ENCODE data around the gene ANAPC10.

DNA sequence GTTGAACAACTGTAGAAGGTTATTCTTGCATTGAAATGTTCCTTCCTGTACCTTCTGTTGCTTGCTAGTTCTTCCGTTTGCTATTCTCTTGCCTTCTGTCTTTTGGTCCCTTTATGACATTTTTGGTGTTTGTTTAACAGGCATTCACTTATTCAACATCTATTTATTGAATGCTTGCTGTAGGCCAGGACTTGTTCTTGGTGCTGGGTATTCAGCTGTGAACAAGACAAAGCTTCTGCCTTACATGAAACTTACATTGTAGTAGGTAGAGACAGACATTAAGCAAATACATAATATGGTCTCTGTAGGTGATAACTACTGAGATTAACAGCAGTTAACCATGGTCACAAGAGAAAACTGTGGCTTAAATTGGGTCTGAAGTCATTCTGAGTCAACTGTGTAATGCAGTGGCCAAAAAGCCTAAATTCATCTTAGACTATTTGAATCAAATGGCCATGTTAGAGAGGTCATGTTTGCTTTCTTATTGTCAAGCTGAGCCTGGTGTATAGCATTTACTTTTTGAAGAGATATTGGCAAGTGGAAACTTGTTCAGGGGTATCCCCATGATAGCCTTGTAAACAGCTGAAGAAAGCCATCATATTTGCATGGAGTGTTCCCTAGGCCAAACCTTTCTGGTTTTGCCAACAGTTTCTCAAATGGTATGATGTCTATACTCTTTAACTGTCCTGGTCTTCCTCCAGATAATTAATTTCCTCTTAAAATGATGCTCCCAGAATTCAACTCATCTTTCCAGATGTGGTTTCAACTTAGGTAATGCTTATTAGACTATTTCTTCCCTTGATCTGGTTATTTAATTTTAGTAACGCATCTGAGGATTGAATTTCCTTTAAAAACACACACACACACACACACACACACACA is 35.8 kb downstream of the GAB1 start:
- PRO-cap, result no peak
- RAMPAGE, long total RNA, 4 experiments, result no peak in any of the 4 experiments

DNA sequence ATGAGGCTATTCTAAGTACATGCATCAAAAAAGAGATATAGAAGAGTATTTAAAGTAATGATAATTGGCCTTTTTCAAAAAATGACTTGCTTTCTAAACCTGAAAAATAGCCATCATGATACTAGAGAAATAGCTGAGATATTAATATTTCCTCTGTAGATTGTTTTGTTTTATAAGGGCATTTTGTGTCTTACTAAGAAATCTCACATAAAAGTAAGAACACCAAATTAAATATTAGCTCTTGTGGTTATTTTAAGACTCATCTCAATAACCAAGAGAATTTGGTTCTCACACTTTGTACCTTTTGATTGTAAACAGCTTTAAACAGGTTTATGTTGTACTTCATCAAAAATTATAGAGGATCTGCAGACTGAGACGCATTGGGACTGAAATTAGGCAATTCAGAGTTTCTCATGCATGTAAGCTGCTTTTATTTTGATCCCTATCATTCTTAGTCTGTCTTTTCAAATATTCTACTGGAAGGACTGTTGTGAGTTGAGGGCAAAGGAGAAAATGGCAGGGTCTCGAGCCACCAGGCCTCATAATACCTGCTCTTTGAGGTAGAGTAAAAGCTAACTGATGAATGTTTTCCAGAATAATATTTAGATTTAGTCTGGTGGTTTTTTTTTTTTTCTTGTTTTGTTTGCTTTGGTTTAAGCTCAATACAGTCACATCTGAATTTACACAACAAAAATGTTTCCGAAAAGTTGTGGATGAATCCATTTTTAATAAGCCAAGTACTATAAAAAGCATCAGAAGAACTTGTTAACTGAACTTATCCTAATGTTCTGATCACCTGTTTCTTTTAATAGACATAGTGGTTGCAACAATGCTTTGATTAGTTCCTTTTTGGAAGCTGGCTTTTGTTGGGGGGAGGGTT is 40.0 kb downstream of the GAB1 start:
- PRO-cap, result no peak
- RAMPAGE, long total RNA, 4 experiments, result no peak in any of the 4 experiments

GRCh38 chr4:143377476-143378258 is 41.0 kb downstream of the GAB1 start:
- PRO-cap, result no peak
- RAMPAGE, long total RNA, 4 experiments, result no peak in any of the 4 experiments

DNA sequence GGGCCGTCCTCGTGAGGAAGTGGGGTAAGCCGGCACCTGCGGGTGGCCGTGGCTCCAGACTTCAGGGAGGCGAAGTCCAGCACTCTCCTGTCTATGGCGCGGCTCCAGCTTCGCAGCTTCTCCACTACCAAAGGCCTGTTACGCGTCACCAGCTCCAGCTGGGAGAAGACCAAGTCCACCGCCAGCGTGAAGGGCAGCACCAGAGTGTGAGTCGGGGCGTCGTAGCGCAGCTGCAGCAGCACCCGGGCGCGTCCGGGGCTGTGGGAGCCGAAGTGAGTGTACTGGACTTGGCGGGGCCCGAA is 504 bp downstream of the FREM3 start:
- PRO-cap, result no peak
- RAMPAGE, long total RNA, 4 experiments, result no peak in any of the 4 experiments

- PRO-cap, result no peak
- RAMPAGE, long total RNA, 4 experiments, result start-site peak on the plus strand in 4 of 4 experiments, at chr4:145098285-145098337 at its widest, 67 to 1,950 reads per replicate; start-site peak on the minus strand in 3 of 4 experiments, at chr4:145098157-145098210 at its widest, 468 to 706 reads per replicate
Measured at GRCh38 chr4:145097559-145098413, at the start of gene ANAPC10. ANAPC10 (minus strand) TSS chr4:145098196.

- PRO-cap, result no peak
- RAMPAGE, long total RNA, 4 experiments, result no peak in any of the 4 experiments
Measured at GRCh38 chr4:145098414-145099241, 517 bp downstream of the ABCE1 start.

DNA sequence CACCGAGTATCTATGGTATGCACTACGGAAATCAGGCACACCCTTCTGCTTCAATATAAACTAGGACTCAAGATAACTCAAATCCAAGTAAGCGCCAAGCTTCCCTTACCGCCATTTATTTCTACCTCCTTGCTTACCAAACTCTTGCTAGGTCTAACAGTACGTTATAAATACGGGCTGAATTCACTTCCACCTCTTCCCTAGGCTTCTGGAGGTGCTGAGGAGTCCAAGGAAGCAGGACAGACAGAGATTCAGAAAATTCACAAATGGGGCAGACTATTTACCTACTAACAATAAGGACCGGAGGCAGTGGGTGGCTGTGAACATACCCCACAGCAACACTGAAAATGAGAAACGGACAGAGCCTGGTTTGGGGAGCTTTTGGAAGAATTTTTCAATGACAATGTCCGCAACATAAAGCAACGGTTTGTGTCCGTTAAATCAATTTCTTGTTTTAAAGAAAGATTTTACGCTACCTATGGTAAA is 2.1 kb downstream of the OTUD4 start:
- PRO-cap, result no peak
- RAMPAGE, long total RNA, 4 experiments, result no peak in any of the 4 experiments

DNA sequence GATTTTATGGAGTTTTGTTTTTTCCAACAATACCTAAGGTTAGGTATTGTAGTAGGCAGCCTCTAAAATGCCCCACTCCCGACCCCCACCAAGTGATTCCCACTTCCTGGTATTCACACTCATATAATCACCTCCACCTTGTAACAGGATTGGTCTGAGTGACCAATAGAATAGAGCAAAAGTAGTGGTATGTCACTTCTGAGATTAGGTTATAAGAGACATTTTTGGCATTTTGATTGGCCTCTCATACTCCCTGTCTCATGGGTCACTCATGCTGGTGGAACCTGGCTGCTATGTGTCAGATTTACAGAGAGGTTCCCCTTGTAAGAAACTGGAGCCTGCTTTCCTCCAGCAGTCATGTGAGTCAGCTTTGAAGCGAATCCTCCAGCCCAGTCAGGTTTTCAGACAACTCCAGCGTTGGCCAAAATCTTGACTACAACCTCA is 2.6 kb upstream of the OTUD4 start:
- PRO-cap, result no peak
- RAMPAGE, long total RNA, 4 experiments, result no peak in any of the 4 experiments

GRCh38 chr4:145532947-145533402 is 51.3 kb downstream of the SMAD1 start:
- PRO-cap, result no peak
- RAMPAGE, long total RNA, 4 experiments, result no peak in any of the 4 experiments

- PRO-cap, result no peak
- RAMPAGE, long total RNA, 4 experiments, result no peak in any of the 4 experiments
Measured at GRCh38 chr4:145679350-145679823, 559 bp upstream of the C4orf51 start.

DNA sequence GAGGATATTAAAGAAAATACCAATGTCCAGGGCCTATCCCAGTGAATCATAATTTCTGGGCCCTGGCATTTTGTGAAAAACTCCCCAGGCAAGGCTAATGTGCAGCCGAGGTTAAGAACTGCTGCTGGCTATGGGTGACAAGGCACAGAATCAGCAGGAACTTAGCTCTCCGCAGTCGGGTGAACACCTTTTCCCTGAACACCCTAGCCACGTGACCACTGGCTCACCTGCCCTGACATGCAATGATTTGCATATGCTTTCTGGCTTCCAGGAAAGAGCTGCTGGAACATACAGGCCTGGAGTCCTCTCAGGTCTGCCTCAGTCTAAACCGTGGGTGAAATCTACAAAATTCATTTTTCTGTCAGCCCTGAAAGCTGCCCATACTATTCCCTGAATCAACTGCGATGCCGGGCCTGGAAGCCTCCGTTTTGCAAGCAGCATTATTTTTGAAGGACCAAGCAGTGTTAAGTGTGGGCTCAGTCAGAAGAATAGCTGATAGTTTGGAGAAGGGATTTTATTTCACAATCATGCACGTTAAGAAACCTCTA is 56.6 kb downstream of the ZNF827 start:
- PRO-cap, result no peak
- RAMPAGE, long total RNA, 4 experiments, result no peak in any of the 4 experiments

GRCh38 chr4:145909703-145910326 is 28.8 kb downstream of the ZNF827 start:
- PRO-cap, result no peak
- RAMPAGE, long total RNA, 4 experiments, result no peak in any of the 4 experiments

DNA sequence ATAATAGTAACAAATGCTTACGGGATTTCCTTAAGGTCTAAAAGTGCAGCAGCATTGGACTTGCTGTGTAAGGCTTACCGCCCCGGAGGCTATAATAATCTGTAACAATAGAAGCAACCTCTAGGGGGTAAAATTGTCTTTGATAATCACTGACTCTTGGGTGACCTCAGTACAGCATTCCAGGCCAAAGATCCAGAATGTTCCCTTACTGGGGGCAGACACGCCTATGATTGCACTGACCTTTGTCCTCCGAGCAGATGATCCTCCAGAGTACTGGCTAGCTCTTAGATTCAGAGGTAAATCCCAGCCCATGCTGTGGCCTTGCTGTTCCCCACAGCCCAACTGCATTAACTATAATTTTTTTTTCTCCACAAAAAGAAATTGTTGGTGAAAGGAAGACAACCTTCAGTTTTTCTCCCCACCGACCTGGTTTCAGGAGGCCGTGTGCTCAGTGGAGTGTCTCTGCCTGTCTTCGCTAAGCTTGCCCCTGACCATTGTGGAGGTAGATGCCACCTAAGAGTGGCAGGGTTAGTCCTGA is 16.6 kb downstream of the LSM6 start:
- PRO-cap, result no peak
- RAMPAGE, long total RNA, 4 experiments, result no peak in any of the 4 experiments

DNA sequence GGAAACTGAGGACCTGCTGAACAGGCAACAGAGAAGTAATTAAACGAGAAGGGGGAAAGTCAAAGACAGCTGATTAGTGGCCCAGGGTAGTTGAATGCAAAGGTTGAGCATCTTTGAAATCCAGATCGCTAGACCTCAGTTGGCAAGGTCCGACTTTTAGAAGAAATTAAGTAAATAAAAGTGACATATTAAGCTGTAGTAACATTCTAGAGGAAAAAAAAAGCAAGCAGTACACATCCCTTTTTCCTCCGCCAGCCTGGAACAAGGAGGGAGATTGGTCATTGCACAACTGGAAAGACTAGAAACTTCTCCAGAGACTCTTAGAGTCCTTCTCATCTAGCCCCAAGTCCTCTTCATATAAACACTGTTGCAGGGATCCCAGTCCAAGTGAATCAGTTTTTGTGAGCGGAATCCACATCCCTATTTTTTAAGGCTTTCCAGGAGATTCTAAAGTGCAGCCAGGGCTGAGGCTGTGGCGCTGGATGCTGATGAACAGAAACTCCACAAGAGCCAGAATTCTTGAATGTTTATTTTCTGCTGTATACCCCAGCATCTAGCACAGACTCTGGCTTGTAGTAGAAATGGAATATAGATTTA is 23.7 kb downstream of the REELD1 start:
- PRO-cap, result no peak
- RAMPAGE, long total RNA, 4 experiments, result no peak in any of the 4 experiments

DNA sequence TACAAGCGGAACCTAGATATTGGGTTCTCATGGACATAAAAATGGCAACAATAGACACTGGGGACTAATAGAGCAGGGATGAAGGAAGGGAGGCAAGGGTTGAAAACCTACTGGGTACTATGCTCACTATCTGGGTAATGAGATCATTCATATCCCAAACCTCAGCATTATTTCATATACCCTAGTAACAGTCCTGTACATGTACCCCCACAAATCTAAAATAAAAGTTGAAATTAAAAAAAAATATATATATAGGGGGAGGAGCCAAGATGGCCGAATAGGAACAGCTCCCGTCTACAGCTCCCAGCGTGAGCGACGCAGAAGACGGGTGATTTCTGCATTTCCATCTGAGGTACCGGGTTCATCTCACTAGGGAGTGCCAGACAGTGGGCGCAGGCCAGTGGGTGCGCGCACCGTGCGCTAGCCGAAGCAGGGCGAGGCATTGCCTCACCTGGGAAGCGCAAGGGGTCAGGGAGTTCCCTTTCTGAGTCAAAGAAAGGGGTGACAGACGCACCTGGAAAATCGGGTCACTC is 135.5 kb downstream of the REELD1 start:
- PRO-cap, result no peak
- RAMPAGE, long total RNA, 4 experiments, result no peak in any of the 4 experiments

DNA sequence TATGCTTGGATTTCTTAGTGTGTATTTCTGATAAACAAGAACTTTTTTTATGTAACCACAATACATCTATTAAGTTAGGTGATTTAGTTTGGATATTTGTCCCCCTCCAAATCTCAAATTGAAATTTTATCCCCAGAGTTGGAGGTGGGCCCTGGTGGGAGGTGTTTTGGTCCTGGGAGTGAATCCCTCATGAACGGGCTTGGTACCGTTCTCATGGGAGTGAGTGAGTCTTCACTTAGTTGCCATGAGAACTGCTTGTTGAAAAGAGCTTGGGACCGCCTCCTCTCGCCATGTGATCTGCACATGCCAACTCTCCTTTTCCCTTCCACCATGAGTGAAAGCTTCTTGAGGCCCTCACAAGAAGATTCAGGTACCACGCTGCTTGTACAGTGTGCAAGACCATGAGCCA is 201.3 kb upstream of the TTC29 start:
- PRO-cap, result no peak
- RAMPAGE, long total RNA, 4 experiments, result no peak in any of the 4 experiments

DNA sequence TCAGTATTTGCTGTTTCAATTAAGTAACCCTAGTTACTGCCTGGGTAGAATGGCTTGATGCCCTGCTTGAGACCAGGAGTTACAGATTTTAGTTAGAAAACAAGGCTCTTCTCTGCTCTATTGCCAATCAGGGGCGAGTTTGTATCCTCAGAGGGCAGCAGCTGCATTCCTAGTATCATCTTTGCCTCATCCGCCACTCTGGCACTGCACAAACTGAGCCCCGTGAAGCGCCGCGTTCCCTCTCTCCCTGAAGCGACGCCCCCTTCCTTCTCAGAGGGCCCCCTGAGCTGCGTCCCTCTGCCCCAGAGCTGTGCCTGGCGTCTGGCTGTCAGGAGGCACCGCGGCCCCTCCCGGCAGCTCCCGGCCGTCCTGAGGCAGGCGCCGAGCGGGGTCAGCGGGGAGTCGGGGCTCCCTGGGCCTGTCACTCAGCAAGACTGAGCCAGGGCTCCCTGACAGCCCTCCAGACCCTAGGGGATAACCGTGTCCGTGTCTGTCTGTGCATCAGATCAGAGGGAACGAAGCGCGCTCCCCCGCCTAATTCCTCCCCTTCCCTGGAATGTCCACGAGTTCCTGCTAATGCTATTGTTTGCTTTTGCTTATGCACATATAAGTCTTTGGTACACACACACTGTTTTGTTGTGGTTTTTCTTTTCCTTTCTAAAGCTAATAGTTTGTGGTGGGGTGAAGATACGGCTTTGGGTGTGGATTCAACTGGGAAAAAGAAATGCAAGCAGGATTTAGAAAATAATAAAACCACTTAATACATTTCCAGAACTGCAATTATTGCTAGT is 212.6 kb upstream of the TTC29 start:
- PRO-cap, result no peak
- RAMPAGE, long total RNA, 4 experiments, result no peak in any of the 4 experiments

DNA sequence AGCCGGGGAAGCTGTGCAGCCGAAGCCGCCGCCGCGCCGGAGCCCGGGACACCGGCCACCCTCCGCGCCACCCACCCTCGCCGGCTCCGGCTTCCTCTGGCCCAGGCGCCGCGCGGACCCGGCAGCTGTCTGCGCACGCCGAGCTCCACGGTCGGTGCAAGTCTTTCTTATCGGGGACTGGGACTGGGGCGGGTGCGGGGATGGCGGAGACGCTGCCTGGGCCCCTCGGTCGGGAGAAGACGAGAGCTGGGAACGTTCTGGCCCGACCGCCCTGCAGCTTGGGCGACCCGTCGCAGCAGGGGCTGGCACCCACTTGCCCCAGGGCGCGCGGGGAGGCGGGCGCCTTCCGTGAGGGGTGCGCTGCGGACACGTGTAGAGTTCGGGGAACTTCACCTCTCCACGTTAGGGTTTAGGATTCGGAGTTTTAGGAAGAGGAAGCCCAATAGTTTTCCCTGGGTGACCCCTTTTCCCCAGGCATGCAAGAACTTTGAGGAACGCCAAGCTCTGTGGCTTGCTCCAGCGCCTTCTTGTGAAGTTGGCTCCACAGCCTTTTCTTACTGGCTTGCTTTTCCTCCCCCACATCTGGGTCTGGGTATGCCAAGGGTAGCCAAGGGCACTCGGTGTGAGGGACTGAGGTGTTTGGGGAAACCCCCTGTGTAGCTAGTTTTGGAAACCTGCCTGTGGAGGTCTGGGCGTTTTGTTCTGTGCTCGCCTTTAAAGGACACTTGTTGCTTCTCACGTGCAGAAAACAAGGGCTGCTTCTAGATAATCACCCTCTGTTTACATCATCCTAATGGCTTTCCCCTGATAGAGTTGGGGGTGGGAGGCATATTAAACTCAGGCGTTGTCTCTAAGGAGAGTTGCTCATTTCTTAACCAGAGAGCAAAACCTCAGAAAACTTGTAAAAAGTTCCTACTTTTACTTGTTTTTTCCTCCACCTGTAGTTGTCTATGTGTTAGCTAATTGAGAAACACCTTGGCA is 620 bp downstream of the EDNRA start:
- PRO-cap, result no peak
- RAMPAGE, long total RNA, 4 experiments, result no peak in any of the 4 experiments

DNA sequence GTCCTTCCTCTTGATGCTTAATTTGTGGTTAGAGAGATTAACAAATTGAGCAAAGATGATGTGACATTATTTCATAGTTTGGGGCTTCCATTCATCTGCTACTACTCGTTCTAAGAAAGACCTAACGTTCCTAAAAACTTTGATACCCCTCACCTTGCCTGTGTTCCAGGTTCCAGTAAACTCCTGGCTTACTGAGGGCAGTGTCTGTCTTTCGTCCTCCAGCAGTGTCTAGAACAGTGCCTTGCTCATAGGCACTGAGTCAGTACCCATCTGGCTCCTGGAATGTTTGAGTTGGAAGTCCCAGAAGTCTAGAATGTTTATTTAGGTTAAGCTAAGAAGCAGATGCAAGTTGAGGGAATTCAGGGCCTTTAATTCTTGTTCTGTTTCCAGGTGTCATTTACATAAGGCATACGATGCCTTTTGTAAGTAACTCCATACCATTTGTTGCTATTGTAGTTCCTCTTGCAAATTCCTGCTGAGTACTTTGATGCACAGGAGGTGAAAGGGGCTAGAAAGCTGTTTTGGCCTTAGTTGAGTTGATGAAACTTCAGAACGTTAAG is 22.1 kb downstream of the ARHGAP10 start:
- PRO-cap, result no peak
- RAMPAGE, long total RNA, 4 experiments, result no peak in any of the 4 experiments

- PRO-cap, result no peak
- RAMPAGE, long total RNA, 4 experiments, result no peak in any of the 4 experiments
Measured at GRCh38 chr4:147776893-147777093, 44.9 kb downstream of the ARHGAP10 start.